Mesenchymal stem cell of Wharton's jelly (primary cell): Measurements from ENCODE around the genes NOTCH2NLB, NBPF9, NOTCH2NLC and NBPF19.

DNA sequence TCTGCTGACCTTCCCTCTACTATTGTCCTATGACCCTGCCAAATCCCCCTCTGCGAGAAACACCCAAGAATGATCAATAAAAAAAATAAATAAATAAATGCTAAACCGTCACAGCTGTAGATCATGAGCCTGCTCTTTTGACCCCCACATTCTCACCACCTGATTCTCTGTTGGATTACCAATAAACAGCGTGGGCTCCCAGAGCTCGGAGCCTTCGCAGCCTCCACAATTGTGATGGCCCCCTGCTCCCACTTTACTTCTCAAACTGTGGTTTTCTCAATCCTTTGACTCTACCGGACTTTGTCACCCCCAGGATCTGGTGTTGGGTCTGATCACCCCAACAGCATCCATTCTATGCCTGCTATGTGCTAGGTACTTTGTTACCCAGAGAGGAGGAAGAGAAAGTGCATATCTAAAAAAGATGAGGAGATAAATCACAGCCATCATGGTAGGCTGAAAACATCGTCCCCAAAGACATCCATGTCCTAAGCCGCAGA, 8.4 kb upstream of the CHD1L start:
- CAGE, long polyA plus RNA: no peak

- CAGE, long polyA plus RNA: no peak
These were observed 3.6 kb downstream of the BCL9 start for GRCh38 chr1:147544747-147545555.

GRCh38 chr1:147598502-147599336, 57.4 kb downstream of the BCL9 start:
- CAGE, long polyA plus RNA: no peak

- CAGE, long polyA plus RNA: no peak
These were observed 58.7 kb downstream of the BCL9 start for GRCh38 chr1:147599939-147600510.

DNA sequence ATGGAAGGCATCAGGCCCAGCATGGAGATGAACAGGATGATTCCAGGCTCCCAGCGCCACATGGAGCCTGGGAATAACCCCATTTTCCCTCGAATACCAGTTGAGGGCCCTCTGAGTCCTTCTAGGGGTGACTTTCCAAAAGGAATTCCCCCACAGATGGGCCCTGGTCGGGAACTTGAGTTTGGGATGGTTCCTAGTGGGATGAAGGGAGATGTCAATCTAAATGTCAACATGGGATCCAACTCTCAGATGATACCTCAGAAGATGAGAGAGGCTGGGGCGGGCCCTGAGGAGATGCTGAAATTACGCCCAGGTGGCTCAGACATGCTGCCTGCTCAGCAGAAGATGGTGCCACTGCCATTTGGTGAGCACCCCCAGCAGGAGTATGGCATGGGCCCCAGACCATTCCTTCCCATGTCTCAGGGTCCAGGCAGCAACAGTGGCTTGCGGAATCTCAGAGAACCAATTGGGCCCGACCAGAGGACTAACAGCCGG, 50.2 kb downstream of the ACP6 start:
- CAGE, long polyA plus RNA: no peak

GRCh38 chr1:147640764-147641224, 29.5 kb downstream of the ACP6 start:
- CAGE, long polyA plus RNA: no peak

GRCh38 chr1:147700024-147700347, 29.7 kb upstream of the ACP6 start:
- CAGE, long polyA plus RNA: no peak

DNA sequence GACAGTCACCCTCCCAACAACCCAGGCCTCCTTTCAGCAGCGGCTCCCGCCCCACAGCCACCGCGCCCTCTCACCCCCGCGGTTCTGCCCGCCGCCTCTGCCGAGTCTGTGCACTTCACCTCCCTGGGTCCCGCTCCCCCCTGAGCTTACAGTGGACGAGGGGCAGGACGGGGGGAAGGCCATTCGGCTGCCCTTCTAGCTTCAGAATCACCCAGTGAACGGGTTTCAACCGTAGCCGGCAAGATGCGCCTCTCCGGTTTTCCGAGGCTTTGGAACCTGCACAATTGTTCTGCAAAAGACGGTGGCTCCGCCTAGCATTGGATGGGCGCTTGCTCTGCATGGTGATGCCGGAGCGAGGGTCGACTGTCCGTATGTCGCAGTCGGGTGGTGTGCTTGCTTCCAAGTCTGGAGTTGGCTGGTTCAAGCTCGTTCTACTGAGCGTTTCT, 86.5 kb downstream of the GPR89B start:
- CAGE, long polyA plus RNA: no peak

GRCh38 chr1:148263380-148264343, 111.6 kb upstream of the NBPF11 start:
- CAGE, long polyA plus RNA: no peak

GRCh38 chr1:148302614-148302947, 150.5 kb upstream of the NBPF11 start:
- CAGE, long polyA plus RNA: no peak

DNA sequence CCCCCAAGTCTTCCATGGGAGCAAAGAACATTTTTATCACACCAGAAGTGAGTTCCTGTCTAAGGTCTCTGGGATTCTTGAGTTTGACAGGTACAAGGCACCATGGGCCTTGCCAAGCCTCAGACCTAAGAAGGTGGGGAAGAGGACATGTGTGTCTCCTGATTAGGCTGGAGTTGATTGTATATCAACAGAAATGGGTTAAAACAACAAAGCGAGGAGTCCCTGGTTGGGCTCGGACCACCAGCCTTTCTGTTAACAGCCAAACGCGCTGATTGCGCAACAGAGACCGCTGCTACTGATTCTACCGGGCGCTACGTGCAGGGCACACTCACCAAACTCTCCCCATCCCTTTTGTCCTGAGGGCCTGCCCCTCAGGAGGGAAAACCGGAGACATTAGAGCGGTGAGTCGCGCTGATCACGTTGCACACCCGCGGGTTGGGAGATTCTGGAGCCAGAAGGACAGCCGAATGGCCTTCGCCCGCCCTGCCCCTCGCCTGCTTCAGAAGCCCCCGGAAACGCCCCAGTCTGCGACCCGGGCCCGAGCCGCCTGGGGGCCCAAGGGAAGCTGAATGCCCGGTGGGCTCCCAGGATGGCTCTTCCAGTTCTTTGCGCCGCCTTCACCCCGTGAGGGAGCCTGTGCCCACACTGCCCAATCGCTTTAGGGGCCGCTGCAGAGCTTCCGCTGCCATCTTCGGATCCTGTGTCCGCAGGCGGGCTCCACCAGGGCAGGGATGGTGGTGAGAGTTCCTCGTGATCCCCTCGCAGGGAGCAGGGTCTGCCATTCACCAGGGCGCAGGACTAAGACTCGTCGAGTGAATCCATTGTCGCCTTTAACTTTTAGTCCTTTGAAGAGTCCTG, 165.3 kb upstream of the NBPF11 start:
- CAGE, long polyA plus RNA: no peak

DNA sequence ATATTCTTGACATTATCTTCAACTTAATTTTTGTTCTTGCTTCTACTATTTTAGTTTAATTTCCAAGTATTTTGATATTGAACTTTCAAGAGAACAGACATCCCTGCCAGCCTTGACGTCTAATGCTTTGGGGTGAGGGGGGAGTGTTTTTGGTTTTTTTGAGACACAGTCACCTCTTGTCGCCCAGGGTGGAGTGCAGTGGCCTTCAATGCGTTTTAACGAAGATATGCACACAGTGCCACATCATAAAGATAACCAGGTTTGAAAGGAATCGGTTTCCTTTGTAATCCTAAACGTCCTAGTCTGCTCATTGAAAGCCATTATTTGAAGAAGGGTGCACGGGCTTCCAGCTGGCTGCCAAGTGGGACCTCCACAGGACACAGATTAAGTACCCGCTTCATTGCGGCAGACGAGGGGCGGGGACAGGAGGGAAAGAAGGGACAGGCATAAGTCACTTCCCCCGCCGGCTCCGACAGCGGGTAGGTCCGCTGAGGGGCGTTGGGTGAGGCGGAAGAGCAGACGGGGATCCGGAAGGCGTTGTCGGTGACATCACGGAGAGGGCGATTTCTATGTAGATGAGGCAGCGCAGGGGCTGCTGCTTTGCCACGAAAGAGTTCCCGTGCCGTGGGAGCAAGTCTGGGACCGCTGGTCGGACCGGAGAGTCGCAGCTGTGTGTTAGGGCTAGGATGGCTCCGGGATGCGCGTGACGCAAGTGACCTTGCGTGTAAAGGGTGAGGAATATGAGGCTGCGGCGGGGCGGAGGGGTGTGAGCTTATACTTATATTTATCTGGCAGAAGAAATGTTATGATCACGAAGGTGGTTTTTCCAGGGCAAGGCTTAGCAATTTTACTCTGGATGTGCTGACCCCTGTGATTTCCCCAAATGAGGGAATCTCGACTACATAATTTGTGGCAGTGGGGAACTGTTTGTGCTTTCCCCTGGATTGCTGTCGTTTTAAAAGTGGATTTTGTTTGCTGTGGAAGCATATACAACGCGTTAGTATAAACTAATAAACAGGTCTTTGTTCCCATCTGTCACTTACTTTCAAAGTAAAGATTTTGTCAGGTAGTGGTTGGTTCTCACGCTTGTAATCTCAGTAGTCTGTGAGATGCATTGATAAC, 80.8 kb downstream of the PPIAL4G start:
- CAGE, long polyA plus RNA: no peak

GRCh38 chr1:148679350-148680027, at the start of gene NOTCH2NLB:
NOTCH2NLB (minus strand) TSS chr1:148679746.
- CAGE, long polyA plus RNA: no peak

DNA sequence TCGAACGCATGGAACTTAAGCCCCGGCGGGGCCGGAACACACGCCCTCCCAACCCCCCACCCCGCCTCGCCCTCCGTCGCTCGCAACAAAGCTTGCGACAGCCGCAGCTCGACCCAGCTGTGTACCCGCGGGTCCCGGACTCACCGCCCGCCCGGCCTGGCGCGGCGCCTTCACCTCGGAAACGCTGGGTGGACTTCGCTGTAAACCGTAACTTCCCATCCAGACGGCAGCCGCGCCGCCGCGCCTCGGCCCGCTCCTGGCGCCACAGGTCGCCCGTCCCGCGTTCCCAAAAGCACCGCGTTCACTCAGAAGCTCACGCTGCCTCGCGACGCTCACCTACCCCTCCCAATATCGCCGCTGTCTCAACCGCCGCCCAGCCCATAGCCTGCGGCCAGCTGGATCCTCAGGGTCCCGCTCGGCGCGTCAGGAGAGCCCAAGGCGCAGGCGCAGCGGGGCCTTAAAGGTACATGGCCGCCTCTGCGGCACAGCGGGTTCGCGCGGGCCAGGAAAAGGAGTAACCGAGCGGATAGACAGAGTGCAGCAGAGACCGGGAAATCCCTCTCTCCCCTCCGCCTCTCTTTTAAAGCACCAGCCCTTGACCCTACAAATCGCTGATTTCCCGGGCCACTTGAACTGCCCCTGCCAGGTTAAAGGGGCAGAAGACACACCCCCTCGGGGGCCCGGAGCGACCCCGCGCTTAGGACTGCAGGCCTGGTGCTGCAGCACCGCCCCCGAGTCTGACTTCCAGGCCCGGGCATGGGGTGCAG, at the start of gene NBPF9:
Gene NBPF9 (minus strand): TSS at position 425 of the 767 bp plus-strand sequence.
- CAGE, long polyA plus RNA: no peak

- CAGE, long polyA plus RNA: no peak
These were observed 10.3 kb upstream of the NBPF9 start for GRCh38 chr1:149113553-149114093.

GRCh38 chr1:149240582-149240918, 137.2 kb upstream of the NBPF9 start:
- CAGE, long polyA plus RNA: no peak

- CAGE, long polyA plus RNA: no peak
These were observed at the start of gene NOTCH2NLC for GRCh38 chr1:149390118-149391168. NOTCH2NLC (plus strand) TSS chr1:149390621.

DNA sequence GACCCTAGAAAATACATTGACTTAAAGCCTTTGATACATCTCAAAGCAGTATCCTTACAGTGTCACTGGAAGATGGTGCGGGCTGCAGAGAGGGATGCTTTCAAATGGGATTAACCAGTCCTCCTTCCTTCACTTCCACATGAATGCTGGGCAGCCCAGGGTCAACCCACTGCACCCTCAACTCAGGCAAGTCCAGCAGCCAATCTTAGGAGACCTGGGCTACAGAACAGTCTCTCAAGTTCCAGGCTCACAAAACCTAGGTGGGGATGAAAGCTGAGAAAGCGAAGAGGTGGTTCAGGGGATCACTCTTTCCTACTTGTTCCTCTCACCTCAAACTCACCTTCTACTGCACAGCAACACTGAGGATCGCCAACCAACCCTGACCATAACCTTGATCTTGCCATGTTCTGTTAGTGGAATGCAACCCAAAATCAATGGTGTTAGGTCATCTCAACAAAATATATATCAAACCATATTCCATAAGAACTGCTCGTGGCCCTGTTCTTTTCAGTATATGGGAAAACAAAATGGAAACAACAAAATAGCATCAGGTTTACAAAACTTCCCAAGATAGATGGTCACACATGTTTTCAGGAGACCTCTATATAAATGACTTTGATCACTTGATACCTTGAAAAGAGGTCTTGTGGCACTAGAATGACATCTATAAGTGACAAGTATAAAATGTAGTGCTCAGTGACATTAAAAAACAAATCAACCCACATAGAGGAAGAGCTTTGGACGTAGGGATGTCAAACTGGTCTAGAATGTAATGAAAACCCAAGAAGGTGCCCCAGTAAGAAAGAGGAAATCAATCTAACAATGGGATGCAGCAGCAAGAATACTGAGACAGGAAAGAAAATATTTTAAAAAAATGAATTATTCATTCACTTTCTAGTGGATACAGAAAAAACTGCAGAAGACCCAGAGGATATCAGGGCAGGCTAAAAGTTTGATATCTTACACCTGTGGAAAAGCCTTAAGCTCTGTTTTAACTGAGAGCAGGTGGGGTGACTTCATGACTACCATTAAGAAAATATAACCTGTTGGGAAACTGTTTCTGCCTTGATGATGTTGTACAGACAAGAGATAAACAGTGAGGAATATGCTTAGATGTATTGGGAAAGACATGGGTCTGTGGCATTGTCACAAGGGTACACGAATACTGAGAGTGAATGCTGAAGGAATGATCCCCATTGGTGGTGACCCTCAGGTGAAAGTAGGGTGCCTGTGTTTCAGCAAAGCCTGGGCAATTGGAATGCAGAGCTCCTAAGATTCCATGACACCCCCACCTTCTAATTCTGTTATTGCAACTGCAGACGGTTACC, at the start of gene NBPF19:
Gene NBPF19 (plus strand): TSS at position 724 of the 1,328 bp plus-strand sequence.
- CAGE, long polyA plus RNA: no peak

DNA sequence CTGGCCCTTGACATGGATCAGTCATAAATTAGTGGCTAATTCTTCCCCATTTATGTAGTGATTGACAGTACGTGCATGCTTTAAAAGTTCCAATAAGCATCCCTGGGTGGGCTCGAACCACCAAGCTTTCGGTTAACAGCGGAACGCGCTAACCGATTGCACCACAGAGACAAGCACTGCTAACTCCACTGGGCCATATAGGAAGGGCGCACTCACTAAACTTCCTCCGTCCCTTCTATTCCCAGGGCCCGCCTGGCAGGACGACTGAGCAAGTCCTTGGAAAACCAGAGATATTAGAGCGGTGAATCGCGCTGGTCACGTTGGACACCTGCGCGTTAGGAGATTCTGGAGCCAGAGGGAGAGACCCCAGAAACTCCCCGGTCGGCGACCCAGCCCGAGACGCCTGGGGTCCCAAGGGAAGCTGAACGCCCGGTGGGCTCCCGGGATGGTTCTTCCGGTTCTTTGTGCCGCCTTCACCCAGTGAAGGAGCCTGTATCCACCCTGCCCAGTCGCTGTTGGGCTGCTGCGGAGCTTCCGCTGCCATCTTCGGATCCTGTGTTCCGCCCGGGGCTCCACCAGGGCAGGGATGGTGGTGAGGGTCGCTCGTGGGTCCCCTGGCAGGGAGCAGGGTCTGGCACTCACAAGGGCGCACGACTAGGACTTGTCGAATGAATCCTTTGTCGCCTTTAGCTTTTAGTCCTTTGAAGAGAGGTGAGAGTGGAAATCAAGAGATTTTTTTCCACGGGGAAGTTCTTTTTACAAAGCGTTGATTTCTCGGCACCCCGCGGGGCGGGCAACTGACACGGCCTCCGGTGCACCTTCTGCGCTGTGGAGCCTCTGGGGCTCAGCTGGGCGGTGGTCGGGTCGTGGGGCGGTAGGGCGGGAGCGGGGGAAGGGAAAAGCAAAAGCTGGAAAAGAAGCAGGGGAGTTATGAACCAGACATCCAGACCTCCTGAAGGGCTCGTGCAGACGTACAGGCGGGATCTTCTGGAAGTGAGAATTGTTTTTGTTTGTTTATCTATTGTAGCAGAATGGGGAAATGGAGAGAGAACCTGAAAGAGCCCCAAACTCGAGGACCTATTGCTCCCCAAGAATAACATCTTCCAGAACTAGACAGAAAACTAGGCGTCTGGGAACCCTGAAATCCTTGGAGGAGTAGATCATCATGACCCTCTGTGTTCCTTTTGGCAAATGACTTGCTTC, 63.1 kb downstream of the PPIAL4C start:
- CAGE, long polyA plus RNA: no peak

GRCh38 chr1:149692964-149693385, 89.5 kb upstream of the FCGR1A start:
- CAGE, long polyA plus RNA: no peak